Bronchus fibroblast of lung (primary cell): ENCODE results near the genes SLC2A1, CFAP144, HYI and PTPRF.

DNA sequence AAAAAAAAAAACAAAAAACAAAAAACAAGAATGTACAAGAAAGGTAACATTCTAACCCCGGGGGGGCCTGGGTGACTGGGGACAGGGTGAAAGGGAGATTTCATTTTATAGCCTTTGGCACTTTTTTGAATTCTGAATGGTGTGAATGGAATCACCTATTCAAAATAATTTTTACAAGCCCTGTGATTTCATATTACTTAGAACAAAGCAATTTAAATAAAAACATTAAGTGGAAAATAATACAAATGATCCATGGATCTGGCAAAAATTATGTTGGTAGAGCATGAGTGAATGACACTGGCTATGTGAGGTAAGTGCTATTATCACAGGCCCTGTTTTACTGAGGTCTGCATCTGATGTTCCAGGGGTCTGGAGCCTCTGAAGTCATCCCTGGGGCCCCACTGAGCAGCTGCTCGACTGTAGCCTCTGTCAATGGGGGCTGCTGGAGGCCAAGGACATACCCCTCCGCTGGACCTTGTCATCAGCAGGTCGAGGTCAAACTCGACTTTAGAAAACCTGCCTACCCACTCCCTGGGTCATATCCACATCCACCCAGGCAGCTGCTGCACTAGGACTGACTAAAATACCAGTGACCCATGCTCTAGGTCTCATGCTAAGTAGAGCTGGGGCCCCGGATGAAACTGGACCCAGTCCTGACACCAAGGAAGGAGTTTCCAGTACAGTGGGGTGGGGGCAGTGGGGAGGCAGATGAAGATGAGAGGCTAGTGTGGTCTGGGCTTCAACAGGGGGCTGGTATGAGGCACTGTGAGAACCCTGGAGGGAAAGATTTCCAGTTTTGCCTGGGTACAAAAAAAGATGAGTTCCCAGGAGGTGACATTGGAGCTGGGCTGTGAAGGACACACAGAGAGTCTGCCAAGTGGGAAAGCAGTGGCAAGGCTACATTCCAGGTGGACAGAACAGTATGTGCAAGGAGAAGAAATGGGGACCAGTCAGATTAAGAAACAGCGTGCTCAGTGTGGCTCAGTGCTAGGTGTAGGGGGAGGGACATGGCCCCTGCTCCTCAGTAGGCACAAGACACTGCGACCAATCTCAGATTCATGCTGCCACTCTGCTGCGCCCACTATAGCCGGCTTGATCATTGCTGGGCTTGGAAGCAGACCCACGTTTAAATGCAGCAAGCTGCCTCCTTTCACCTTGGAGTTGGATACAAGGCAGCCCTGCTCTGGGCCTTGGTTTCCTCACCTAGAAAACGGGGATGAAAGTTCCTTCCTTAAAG lies 12.5 kb downstream of the SLC2A1 start:
- RAMPAGE, long total RNA: no peak

- RAMPAGE, long total RNA: no peak
Observed at GRCh38 chr1:42958698-42959364, at the start of gene SLC2A1. Gene SLC2A1 (minus strand): TSS chr1:42958868.

DNA sequence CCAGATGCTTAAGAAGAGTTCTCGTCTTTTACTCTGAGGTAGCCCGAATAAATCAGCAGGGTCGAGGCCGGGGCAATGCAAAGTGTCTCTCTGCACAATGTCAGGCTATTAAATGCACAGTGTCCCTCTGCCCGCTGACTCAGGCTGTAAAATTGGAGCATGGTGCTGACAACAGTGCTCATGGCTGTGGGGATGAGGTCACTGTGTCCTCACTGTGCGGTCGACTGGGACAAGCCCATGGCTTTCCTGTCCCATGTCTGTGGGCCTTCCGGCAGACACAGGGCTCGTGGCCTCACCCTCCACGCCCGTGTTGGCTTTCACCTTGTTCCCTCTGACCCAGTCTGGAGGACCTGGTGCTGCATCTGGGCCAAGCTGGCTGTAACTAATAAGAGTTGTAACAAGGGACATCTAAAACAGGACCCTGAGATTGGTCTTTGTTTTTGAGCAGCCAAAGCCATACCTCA lies 14.7 kb upstream of the SLC2A1 start:
- RAMPAGE, long total RNA: no peak

DNA sequence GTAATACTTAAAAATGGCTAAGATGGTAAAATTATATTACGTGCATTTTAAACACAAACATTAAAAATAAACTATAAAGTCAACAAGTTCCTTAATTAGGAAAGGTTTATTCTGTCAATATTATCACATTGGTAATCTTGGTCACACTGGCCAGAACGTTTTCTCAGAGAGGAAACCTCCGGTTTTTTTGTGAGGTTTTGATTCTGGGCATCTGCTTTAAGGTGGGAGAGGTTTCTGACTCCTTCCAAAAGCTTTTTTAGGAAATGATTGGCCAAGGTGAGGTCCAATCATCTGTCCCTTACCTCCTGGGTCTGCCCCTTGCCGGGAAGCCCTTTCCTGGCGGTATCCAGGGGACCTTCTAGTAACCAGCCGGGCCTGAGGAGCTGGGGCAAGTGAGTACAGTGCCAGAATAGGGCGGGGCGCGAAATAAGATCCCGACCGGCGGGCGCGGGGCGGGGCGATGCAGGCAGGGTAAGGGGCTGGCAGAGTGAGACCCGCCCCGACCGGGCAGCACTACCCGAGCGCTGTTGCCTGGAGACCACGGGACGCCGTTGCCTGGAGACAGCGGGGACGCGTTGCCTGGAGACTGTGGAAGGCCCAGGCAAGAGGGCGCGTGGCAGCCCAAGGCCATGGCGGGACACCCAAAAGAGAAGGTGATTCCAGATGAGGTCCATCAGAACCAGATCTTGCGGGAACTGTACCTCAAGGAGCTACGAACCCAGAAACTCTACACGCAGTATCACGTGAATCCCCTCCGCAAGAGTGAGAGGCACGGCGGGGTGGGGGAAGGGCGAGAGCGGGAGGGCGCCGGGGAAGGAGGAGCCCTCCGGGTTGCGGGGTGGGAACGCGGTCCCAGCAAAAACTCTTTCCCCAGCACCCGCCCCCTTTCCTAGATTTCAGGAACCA lies at the start of gene CFAP144:
Gene CFAP144, plus strand, starts transcription at position 582 of the 906 bp plus-strand sequence.
- RAMPAGE, long total RNA: no peak

GRCh38 chr1:43239284-43240106 lies 30.3 kb upstream of the TMEM125 start:
- RAMPAGE, long total RNA: no peak

- RAMPAGE, long total RNA: no peak
Observed at GRCh38 chr1:43253875-43254355, 15.9 kb upstream of the TMEM125 start.

- RAMPAGE, long total RNA: no peak
Observed at GRCh38 chr1:43273122-43273455, 3.3 kb downstream of the TMEM125 start.

- RAMPAGE, long total RNA: no peak
Observed at GRCh38 chr1:43277511-43278060, 7.8 kb downstream of the C1orf210 start.

GRCh38 chr1:43284460-43285240 lies 731 bp downstream of the C1orf210 start:
- RAMPAGE, long total RNA: no peak

- RAMPAGE, long total RNA: no peak
Observed at GRCh38 chr1:43368099-43368794, 436 bp upstream of the ELOVL1 start.

- RAMPAGE, long total RNA: no peak
Observed at GRCh38 chr1:43373443-43374007, 5.7 kb upstream of the ELOVL1 start.

DNA sequence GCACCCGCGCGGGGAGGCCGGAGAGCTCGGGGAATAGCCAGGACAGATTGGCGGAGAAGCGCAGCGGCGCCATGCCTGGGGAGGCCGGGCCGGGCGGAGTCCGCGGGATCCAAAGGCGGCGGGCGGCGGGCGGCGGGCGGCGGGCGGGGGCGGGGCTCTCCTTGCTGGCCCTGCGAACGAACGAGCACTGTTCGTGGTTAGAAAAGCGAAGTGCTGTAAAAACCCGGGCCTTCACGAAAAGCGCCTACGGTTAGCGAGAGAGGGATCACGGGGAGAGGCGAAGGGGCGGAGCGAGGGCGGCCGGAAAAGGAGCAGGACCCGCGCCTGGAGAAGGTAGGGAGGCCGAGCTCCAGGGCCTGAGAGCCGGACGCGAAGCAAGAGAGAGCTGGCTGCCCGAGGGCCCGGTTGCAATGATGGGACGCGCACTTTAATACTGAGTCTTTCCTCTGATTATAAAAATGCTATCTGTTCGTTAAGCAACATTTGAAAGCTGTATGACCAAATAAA lies at the start of gene HYI:
Gene HYI, minus strand, starts transcription at position 211 of the 507 bp plus-strand sequence.
- RAMPAGE, long total RNA: no peak

- RAMPAGE, long total RNA: no peak
Observed at GRCh38 chr1:43530600-43531205, at the start of gene PTPRF. Gene PTPRF (plus strand): TSS chr1:43530883.

DNA sequence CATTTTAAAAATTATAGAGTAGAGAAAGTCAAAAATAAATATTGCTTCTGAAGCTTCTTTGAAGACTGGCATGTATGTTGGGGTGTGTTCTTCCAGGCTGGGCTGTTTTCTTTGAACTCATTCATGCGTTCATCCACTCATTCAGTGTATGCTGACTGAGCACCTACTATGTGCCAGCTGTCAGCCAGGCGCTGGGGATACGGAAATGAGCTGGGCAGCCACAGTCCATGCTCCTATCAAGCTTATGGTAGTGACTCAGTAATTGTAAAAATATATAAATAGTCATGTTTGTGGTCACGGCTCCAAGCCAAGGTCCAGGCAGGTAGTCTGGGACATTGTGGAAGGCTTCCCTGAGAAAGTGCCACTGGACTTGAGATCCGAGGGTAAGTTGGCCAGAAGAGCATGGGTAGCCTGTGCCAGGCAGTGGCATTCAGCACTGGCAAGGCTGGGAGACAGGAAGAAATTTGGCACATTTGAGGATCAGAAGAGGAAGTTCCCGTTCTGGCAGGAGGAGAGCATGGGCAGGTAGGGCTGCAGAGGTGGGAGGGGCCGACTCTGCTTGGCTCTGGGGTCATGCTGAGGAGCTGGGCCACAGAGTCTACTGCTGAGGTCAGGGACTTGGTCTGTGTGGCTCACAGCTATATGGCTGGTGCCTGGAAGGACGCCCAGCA lies 6.8 kb downstream of the PTPRF start:
- RAMPAGE, long total RNA: no peak

- RAMPAGE, long total RNA: no peak
Observed at GRCh38 chr1:43544770-43545253, 14.1 kb downstream of the PTPRF start.

GRCh38 chr1:43548336-43548960 lies 17.8 kb downstream of the PTPRF start:
- RAMPAGE, long total RNA: no peak

- RAMPAGE, long total RNA: no peak
Observed at GRCh38 chr1:43557764-43558241, 27.1 kb downstream of the PTPRF start.

DNA sequence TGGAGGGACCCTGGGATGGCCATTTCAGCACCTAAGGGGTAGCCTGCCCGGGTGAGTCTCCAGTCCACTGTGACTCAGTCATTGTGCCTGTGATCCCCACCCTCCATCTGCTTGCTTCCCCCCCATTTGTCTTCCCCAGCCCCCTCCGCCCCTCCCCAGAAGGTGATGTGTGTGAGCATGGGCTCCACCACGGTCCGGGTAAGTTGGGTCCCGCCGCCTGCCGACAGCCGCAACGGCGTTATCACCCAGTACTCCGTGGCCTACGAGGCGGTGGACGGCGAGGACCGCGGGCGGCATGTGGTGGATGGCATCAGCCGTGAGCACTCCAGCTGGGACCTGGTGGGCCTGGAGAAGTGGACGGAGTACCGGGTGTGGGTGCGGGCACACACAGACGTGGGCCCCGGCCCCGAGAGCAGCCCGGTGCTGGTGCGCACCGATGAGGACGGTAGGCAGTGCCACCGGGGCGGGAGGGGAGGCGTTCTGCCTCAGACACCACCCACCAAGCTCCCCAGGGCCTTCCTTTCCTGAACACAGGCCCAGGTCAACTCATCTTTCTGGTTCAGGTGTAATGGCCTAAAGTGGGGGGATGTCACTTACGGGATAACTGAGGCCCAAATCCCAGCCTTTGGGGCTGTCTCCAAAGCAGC lies 52.2 kb upstream of the KDM4A start:
- RAMPAGE, long total RNA: no peak

DNA sequence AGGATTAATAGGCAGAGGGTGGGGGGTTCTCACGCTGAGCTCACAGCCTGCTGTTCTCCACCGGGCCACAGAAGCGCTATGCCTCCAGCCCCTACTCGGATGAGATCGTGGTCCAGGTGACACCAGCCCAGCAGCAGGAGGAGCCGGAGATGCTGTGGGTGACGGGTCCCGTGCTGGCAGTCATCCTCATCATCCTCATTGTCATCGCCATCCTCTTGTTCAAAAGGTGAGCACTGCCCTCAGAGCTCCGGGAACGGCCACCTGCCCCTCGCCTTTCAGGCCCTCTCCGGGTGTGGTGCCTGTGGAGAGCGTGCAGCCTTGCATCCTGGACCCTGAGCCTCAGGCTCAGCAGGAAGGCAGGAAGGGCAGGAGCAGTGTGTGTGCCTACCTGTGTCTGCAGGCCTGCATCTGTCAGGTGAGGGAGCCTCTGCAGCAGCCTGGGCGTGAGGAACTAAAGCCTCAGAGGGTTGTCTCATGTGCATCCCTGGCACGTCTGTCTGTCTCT lies 43.2 kb upstream of the KDM4A start:
- RAMPAGE, long total RNA: no peak

DNA sequence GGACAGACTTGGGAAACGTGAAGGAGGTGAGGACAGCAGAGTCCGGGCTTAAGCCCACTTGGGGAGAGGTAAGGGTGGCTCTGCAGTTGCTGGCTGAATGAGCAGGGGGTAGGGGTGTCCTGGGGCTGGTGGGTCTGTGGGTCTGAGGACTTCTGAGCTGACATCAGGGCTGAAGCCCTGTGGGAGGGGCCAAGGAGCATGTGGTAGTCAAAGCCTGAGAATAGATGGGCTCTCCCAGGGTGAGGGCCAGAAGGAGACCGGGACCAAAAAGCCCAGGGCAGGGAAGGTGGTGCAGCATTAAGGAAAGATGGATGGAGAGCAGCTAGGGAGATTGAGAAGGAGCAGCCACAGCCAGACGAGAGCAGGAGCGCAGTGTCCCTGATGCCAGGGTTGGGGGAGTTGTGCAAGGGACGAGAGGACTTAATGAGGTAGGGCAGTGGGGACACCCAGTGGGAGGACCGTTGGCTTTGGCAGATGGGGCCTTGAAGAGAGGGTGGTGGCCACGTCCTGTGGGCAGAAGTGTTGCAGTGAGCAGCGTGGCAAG lies 38.1 kb upstream of the KDM4A start:
- RAMPAGE, long total RNA: no peak